ENCODE data around the genes SUSD6 and SRSF5.

DNA sequence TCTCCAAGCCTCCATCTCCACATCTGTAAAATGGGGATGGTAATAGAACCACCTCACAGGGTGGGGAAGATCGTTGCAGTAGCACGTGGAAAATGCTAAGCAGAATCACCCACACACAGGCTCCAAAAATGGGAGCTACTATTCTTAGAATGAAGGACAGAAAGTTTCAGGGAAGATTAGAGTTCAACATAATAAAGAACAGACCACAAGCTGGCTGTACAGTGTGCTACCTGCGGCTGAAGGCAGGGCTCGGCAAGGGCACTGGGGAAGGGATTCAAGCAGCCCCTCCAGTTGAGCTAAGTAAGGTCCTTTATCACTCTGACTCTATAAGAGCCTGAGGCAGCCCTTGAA lies 47.5 kb downstream of the ACTN1 start:
- PRO-cap, result no peak

DNA sequence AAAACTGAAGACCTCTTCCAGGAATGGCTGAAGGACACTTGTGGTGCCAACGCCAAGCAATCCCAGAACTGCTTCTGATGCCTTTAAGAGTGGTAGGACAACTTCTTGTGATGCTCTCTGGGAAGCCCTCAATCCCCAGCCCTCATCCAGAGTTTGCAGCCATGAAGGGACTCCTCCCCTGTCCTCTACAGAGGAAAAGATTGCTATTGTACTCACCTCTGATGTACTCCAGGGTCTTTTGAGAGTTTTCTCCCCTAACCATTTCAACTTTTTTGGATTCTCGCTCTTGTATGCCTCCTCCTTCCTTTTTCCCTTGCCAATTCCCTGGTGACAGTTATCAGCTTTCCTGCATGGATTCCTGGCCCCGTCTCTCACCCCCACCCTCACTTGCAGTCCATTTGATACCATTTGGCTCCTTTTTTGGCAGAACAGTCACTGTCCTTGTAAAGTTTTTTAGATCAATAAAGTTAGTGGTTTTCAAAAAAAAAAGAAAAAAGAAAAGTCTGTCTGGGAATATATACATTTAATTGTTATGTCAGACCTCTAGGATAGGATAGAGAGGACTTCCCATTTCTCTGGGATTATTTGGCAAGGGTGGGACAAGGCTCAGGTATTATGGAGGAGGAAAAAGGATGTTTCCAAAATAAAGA lies 42.2 kb downstream of the ACTN1 start:
- PRO-cap, result no peak

- PRO-cap, result no peak
Observed at GRCh38 chr14:68977375-68978465, 1.4 kb downstream of the ACTN1 start.

DNA sequence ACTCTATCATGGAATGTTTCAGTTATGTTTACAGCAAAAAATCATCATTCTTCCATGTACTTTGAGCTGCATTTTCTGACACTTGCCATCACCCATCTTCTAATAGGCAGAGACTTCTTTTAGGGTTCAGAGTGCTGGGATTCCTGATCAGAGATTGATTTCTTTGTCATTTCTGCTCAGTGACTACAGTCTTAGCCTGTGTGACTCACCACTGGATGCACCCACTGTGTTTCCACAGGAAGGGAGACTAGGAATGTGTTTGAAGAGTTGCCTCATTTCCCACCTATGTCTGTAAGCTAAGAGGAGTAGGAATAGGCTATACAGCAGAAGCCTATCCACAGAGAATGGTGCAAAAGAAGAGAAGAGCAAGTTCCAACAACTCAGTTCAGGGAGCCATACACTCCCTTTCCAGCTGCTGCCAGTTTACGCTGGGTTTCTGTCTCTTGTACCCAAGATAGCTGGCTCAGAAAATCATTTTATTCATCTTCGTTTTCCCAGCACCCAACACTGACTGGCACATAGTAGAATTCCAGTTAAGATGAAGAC lies 60.2 kb upstream of the ACTN1 start:
- PRO-cap, result no peak

DNA sequence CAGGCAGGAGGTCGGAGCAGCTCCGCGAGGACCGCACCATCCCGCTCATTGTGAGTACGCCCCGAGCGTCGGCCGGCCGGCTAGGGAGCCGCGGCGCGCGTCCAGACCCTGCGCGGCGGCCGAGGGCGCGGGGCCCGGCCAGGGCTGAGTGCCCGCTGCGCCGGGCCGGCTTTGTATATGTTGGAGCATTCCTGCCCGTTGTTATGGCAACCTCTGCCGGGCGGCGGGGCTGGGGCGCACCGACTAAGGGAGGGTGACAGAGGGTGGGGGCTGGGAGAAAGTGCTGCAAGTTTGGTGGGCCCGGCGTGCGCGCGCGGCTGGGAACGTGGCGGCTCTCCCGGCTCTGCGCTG lies 435 bp downstream of the GALNT16 start:
- PRO-cap, result no peak

GRCh38 chr14:69263359-69263721 lies 3.4 kb downstream of the GALNT16 start:
- PRO-cap, result no peak

DNA sequence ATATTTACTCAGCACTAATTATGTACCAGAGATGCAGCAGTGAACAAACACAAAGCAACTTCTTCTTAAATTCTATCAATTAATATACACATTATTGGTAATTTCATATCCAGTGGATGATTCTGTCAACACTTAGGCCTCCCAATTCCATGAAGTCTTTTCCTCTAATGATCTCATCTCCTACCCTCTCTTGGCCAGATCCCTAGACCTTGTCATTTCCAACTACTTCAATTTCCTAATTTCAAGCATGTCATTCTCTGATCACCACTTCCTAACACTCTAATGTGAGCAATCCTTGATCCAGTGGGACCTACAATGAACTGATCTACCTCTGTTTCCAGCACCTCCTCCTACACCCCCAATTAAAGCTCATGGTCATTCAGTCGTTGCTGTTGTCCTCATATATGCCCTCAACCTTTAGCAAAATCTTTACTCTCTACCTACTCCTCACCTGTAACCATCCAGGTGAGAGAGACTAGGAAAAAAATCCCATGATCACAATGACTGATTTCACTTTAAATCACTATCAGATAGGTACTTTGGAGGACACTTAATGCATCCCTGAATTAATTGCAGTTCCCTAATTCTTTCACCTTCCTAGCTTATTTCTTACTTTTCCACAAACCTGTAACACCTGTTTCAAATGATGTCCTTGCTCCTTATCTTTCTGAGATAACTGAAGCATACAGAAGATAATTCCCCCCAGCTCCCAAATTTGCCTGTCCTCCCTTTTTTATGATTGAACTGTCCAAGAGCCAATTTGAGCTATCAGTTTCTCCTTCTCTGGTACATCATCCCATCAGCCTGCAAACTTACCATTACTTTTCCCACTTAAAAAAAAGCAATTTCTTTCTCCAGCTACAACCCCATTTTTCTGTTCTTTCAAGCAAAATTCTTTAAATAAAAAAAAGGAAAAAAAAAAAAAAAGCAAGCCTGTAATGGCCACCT lies 13.1 kb downstream of the ERH start:
- PRO-cap, result no peak

- PRO-cap, result bidirectional peak, plus-strand start at chr14:69611596, minus-strand start at chr14:69611421; bidirectional peak, plus-strand start at chr14:69611750, minus-strand start at chr14:69611758; bidirectional peak, plus-strand start at chr14:69612173, minus-strand start at chr14:69612163; bidirectional peak, plus-strand start at chr14:69612229, minus-strand start at chr14:69612204
Observed at GRCh38 chr14:69611501-69612428, at the start of gene SUSD6. SUSD6 (plus strand) TSS chr14:69611596.

DNA sequence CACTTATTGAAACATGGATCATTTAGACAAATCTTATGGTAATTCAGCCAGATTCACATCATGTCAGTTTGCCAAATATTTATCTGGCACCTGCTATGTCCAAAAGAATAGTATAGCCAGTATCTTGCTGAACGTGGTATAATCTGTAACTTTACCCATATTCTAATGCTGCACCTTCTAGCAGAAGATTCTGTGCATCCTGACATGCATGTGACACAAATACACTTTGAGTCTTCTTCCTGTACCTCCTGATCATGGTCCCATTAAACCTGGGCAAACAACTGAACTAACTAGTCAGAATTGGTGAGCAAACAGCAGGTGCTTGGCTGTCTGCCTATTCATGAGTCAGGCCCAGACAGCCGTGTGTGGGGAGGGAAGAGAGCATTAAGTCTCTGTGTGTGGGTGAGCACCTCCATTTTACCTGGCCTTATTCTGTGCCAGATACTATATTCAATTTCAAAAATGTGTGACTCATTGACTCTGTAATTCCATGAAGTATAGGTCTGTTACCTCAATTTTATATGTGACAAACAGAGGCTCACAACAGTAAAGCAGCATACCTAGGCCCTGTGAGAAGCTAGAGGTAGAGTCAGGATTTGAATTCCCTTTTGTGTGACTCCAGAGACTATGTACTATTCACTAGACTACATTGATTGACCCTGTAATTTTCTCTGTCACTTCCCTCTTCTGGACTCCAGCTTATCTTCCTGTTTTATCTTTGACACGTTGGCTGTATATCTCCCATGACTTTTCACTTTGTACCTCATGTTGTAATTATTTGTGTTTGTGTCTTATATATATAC lies 32.1 kb downstream of the SUSD6 start:
- PRO-cap, result no peak

DNA sequence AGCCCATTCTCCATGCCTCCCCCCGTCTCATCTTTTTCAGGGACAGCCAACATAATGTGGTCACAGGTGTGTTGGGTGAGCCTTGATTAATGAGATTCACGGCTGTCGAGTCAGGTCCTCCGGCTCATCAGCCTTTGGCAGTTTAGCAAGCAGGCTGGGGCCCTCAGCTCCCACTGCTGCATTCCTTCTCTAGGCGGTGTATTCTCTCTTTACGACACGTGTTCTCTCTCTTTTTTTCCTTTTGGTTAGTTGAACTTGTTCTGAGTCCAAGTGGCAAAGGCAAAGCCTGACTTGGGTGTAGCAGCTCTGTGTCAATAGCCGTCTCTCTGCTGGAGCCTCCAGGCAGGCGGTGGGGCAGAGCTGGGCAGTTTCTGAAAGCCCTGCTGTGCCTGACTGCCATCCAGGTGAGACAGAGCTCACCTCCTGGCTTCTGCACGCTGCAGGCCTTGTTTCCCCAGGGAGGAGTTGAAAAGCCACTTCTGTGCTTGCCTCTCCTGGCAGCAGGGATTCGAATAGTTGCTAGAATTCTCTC lies 46.6 kb downstream of the SUSD6 start:
- PRO-cap, result no peak

DNA sequence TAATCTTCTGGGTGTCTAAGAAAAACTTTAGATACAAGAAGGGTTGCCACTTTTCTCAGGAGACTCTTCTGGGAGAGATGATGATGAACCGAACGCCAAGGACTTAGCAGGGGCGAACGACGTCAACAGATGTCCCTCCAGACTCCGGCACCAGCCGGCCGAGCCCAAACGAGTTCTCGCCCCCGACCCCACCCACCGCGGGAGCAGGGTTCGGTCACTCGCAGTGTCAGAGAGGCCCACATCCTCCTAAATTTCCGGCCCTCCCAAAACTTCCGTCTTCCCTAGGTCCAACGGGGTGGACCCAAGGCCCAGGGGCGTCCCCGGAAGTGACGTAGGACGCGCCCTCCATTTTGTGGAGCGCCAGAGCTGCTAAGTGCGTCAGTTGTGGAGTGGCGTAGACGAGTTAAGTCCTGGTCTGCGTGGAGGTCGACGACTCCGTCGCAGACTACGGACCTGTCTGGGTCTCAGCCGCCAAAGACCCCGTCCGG lies at the start of gene SRSF5:
SRSF5 (plus strand) TSS at position 378 of the 488 bp plus-strand sequence.
- PRO-cap, result unidirectional peak, plus-strand start at position 49 of the sequence; bidirectional peak, plus-strand start at position 381 of the sequence, minus-strand start at position 328 of the sequence

DNA sequence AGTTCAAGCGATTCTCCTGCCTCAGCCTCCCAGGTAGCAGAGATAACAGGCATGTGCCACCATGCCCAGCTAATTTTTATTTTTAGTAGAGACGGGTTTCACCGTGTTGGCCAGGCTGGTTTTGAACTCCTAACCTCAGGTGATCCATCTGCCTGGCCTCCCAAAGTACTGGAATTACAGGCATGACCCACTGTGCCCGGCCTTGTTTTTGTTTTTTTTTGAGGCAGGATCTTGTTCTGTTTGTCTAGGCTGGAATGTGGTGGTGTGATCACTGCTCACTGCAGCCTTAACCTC lies 5.4 kb downstream of the SRSF5 start:
- PRO-cap, result no peak

DNA sequence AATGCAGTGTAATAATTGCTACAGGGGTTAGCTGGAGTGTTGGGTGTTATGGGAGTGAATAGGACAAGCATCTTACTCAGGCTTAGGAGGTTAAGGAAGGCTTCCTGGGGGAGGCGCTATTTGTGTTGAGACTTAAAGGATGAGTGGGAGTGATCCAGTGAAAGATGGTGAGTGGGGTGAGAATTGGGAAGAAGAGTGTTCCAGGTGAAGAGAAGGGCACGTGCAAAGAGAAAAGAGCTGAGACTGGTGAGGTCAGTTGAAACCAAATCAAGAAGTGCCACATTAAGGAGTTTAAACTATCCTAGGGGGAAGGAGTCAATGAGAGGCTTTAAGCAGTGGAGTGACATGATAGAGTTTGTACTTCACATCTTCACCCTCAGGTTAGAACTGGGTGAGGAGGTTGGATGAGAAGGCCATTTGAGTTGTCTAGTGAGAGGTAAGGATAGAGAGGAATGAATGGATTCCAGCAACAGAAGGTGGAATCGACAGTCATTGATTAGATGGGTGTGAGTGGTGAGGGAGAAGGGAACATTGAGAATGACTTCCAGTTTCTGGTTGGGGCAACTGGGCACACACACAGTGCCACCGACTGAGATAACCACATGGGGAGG lies 13.6 kb downstream of the SLC10A1 start:
- PRO-cap, result no peak

DNA sequence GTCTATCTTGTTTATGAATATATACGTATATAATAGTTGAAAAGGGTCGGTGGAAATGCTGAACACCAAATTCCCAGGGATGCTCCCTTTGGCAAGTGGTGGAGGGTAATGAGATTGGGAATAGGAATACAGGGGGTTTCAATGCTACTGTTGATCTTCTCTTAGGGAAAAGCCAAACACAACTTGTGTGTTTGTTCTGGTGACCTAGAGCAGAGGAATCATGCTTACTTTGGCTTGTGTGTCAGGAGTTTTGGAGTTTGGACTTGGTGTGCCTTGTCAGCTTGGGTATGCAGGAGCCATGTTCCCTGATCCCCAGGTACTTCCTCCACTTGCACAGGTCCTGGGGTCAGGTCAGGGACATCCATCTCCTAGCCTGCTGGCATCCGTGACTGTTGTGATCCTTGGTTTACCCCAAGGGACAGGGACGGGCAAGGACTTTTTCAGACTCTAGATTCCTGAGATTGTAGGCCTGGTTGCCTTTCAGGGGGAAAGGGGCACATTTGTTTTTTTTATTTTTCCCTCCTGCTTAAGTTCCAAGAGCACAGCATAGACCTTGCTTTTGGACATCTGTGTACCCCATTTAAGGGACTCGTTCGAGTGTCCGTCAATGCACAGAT lies 4.0 kb downstream of the SLC10A1 start:
- PRO-cap, result no peak

DNA sequence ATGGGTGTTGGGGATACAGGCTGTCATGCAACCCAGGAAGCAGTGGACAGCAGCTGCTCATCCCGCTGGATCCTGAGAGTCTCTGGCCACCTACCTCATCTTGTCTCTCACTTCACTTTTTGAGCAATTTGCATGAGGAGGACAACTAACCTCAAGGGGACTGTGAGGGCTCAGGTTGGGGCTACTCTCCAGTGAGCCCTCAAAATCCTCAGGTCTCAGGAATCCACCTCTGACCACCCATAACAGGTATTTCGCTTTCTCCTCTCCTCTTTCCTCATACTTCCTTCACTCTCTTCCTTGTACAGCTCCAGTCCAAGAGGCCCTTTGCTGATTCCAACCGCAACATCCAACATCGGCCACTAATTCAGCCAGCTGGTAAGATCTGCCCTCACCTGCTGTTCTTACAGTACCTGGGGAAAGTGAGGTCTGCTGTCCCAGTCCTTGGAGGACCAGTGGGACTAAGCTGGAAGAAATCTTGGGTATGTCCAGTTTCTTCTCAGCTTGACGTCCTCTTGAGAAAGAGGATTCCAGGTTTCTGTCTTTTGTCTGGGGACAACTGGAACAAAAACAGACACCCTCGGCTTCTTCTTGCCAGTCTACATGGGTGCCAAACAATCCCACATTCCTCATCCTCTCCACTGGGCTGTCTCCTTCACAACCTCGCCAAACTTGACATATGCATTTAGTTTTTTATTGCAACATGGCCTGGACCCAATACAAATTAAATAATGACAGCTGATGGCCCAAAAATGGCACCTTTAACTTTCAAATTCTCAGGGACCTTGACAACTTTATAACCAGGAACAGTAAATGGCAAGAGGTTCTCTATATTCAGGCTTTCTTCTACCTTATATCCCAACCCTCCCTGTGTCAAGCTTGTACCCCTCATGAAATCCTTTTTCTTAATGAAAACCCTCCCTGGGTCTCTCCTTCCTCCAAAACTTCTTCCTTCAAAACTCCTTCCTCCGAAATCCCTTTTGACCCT lies 2.6 kb upstream of the ADAM20 start:
- PRO-cap, result no peak

GRCh38 chr14:70555492-70556370 lies 20.9 kb upstream of the ADAM20 start:
- PRO-cap, result no peak

- PRO-cap, result no peak
Observed at GRCh38 chr14:70559011-70559763, 24.4 kb upstream of the ADAM20 start.

- PRO-cap, result bidirectional peak, plus-strand start at chr14:70641353, minus-strand start at chr14:70641364
Observed at GRCh38 chr14:70640877-70641609, 673 bp upstream of the TTC9 start.

GRCh38 chr14:70642748-70643306 lies 1.1 kb downstream of the TTC9 start:
- PRO-cap, result bidirectional peak, plus-strand start at chr14:70643110, minus-strand start at chr14:70642799

GRCh38 chr14:70811538-70812194 lies 2.4 kb upstream of the MAP3K9 start:
- PRO-cap, result no peak

Data from SUDHL5 (cell line).